Smooth muscle cell (in vitro differentiated cells): ENCODE measurements around the genes PDE4DIP, H2BC18, H3C14, C1orf54 and CIART.

DNA sequence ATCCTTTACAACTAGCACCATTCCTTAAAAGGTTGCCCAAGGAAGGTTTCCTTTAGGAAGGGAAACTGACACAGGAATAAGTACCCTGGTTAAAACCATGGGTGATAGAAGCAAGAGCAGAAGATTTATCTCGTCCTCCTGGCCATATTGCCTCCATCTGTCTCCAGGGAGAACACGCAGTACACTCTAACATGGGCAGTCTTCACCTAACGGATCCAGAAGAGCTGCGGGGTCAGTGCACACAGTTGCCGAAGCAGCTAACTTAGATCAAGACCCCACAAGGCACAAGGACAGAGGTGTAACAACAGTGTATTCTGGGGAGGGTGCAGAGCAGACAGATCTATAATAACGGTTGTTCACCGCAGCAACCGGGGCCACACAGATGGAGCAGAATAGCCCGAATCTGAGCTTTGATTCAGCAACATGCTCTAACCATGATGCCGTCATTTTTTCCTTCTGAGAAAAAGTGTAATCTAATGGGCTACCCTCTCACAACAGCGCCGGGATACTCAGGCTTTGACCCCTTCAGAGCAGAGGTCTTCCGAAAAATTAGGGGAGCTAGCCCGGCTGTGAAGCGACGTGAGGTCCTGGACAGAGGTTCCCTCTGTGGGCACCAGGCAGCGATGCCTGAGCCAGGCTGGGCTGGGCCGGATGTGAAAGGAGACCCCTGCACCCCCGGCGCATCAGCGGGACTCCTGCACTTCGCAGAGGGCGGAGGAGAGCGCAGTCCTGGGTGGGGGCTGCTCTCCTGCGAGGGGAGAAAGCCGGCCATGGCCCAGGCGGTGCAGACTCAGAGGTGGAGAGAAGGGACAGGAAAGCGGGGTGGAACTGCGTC is 57.4 kb downstream of the BCL9 start:
- RAMPAGE, long total RNA, result no peak

DNA sequence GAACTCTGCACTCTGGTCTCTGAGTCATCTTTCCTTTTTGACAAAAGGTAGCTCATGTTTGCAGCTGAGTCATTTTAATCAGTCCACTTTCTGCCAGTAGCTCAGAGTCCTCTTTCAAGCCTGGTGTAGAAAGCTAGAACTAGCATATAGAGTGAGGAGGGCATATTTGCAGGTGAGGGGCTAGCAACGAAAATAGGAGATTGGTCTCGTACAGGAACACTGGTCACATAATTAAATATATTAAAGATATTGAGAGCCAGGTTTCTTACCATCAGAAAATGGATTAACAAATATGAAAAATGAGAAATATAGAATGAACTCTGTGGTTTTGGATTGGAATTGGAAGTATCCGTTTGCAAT is 51.3 kb upstream of the GJA8 start:
- RAMPAGE, long total RNA, result no peak

- RAMPAGE, long total RNA, result no peak
Observed at GRCh38 chr1:148038319-148039127, 110.3 kb downstream of the GPR89B start.

GRCh38 chr1:148245921-148247020 is 94.2 kb upstream of the NBPF11 start:
- RAMPAGE, long total RNA, result no peak

GRCh38 chr1:148318010-148319314 is 164.6 kb downstream of the PPIAL4G start:
- RAMPAGE, long total RNA, result no peak

GRCh38 chr1:148361271-148362031 is 121.7 kb downstream of the PPIAL4G start:
- RAMPAGE, long total RNA, result no peak

GRCh38 chr1:148844203-148844679 is at the start of gene PDE4DIP:
Gene PDE4DIP (plus strand): TSS chr1:148844428.
- RAMPAGE, long total RNA, result no peak

DNA sequence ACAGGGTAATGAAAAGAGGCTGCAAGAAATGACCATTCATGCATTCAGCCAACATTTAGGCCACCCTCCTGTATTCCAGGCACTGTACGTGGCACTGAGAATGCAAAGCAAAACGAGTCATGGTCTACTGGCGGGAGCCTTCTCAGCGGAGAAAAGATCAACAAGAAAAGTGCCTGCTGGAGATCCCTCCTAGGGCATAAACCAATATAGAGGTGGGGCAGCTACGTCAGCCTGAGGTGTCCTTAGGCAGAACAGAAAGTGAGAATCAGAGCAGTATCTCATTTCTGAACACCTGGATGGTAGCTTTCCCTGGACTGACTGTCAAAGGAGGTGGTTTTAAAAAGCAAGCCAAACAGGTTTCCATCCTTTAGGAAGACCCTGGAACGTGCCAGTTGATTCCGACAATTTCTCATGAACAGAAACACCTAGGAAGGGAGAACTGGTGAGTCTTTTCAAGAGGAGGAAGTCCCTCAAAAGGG is 71.4 kb upstream of the NBPF9 start:
- RAMPAGE, long total RNA, result no peak

GRCh38 chr1:149175596-149176511 is 72.5 kb upstream of the NBPF9 start:
- RAMPAGE, long total RNA, result start-site peak on the plus strand at chr1:149175838-149176074, 73 and 45 reads in 2 replicates

DNA sequence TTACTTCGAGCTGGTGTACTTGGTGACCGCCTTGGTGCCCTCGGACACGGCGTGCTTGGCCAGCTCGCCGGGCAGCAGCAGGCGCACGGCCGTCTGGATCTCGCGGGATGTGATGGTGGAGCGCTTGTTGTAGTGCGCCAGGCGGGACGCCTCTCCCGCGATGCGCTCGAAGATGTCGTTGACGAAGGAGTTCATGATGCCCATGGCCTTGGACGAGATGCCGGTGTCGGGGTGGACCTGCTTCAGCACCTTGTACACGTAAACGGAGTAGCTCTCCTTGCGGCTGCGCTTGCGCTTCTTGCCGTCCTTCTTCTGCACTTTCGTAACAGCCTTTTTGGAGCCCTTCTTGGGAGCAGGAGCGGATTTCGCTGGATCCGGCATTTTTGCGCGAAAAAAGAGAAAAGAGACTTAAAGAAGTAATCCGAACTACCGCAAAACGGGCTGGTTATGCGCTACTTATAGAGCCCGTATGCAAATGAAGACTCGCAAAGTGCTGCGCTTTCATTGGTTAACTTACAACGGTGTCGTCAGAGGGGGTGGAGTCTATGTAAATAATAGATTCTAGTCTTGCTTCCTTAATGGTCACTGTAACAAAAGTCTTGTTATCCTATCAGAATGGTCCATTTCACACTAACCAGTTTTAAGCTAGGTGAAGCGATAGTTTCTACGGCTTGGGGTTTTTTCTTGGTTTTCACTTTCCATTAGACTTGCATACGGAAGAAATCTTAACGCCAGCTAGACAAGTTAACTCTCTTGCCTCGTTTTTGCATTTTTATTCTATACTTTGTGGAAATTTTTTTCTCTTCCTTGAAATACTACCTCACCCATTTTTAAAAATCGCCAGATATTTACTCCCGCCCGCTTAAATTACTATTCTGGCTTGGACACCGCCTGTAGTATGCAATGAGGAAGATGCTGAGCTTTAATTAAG is at the start of gene H2BC18:
Gene H2BC18 (minus strand): TSS at position 428 of the 931 bp plus-strand sequence.
- RAMPAGE, long total RNA, result start-site peak on the minus strand centred at position 431 of the sequence, 5 bp wide, 1,613 and 1,443 reads in 2 replicates

GRCh38 chr1:149841004-149841600 is at the start of gene H3C14:
Gene H3C14 (minus strand): TSS chr1:149841208.
- RAMPAGE, long total RNA, result no peak

DNA sequence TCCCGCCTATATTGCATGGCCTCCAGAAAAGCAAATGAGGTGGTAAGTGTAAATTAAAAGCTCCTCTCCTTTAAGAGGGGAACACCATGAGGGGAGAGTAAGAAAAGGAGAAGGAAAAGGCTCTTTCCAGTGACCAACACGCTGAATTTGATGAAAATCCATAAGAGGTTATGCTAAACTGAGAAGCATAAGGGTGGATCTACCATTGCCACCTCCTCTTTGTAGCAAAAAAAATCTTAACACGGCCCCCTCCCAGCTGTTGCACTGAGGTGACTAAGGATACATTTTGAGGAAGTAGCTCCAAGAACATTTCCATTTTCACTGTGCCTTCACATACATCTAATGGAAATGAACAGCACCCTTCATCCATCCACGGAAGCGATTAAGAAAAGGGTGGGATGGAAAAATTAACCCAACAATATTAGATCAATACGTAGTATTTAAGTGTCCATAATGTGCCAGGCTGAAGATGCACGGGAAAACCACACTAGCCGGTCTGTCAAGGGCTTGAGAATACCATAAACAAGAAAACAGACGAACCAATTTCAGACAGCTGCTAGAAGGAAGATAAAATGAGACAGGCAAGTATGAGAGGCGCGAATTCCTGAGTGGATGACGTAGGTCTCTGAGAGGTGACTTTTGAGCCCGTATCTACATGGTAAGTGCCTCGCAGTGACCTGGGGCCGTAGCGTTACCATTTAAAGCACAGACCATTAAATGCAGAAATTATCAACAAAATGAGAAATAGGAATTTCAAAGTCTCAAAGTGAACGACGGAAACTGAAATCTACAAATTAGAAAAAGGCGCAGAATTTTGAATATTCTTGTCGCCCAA is 1.4 kb downstream of the H2BC21 start:
- RAMPAGE, long total RNA, result no peak

GRCh38 chr1:150006569-150007285 is 3.8 kb downstream of the OTUD7B start:
- RAMPAGE, long total RNA, result no peak

- RAMPAGE, long total RNA, result no peak
Observed at GRCh38 chr1:150065433-150065957, 2.1 kb upstream of the VPS45 start.

- RAMPAGE, long total RNA, result no peak
Observed at GRCh38 chr1:150093837-150094239, 26.3 kb downstream of the VPS45 start.

DNA sequence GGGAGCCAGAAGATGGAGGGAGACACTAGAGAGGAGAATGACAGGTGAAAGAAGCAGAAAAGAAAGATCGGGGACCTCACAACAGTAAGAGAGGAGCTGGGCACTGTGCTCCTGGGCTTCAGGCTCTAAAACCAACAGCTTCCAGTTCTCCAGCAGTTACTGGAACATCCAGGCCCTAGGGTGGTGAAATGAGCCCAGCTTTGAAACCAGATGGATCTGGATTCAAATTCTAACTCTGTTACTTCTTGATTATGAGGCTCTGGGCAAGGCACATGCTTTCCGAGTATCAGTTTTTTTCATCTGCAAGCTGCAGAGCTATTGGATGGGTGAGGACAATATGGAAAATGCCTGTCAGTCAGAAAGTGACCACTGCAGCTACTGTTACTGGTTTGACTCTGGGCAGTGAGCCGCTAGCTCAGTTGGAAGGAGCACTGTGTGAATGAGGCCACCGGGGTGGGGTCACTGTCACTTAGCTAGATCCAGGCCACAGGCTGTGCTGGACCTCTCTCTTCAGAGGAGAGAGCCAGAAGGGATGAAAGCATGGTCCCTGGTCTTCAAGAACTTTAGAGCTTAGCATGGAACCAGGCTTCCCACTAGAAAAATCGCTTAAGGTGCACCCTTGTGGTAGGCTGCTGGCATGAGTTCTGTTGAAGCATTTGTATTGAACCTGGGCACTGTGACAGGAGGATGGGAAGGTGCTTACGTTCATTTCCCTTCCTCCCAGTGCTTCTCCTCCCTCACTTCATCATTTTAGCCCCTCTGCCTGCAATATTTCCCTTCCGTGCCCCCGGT is 12.2 kb downstream of the PLEKHO1 start:
- RAMPAGE, long total RNA, result no peak

- RAMPAGE, long total RNA, result no peak
Observed at GRCh38 chr1:150165961-150166362, 16.2 kb downstream of the PLEKHO1 start.

DNA sequence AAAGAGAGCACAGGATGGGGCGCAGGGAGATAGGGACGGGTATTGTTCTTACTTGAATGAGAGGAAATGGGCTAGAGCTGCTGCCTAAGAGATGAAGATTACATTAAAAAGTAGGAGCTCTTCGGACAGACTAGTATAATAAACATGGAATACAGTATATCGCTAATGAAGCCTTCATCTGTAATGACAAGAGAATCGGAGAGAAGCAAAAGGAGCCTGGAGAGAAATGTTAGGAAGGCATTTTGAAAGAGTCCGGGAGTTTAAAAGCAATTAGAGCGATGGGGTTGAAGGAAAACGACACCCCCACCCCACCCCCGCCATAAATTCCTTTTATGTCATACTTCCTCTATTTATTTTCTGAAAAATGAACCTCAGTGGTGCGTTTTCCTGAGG is 525 bp upstream of the APH1A start:
- RAMPAGE, long total RNA, result no peak

GRCh38 chr1:150272532-150273017 is at the start of gene C1orf54:
Gene C1orf54 (plus strand): TSS chr1:150272790.
- RAMPAGE, long total RNA, result start-site peak on the plus strand at chr1:150272722-150272736, 22 and 27 reads in 2 replicates

DNA sequence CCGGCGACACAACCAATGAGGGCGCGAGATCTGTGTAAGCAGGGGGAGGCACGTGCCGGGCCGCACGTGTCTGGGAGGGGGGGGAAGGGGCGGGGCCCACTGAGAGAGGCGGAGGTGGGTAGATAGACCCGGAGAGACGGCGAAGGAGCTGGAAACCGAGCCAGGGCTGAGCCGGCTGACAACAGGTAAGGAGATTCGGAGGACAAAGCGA is at the start of gene CIART:
Gene CIART (plus strand): TSS at position 121 of the 211 bp plus-strand sequence.
- RAMPAGE, long total RNA, result start-site peak on the plus strand centred at position 134 of the sequence, 40 bp wide, 72 and 22 reads in 2 replicates